Anterior vena cava (tissue), 1 donor: ENCODE data around the gene FOXRED1.

- PRO-cap = no peak
These were observed 6.4 kb downstream of the HYLS1 start for GRCh38 chr11:125893756-125894373.

GRCh38 chr11:126111501-126112316 is 49.0 kb upstream of the CDON start:
- PRO-cap = no peak

DNA sequence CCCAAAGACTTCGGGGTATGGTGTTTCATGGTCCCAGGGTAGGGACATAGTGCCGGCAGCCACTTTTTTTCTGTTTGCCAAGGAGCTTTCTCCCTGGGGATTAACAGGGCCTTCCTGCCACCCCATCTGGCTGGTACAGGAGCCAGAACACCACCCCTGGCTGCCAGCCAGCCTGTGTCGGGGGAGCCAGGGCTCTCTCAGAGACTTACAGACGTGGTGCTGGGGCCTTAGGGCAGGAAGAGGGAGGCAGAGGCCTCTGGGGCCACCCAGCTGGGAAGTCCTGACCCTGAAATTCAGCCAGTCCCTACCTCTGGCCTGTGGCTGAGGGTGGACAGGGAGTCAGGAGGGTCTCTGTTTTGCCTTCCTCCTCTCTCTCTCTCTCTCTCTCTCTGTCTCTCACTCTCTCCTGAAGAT is 52.5 kb upstream of the CDON start:
- PRO-cap = no peak

GRCh38 chr11:126132155-126132719 is 69.6 kb upstream of the CDON start:
- PRO-cap = no peak

DNA sequence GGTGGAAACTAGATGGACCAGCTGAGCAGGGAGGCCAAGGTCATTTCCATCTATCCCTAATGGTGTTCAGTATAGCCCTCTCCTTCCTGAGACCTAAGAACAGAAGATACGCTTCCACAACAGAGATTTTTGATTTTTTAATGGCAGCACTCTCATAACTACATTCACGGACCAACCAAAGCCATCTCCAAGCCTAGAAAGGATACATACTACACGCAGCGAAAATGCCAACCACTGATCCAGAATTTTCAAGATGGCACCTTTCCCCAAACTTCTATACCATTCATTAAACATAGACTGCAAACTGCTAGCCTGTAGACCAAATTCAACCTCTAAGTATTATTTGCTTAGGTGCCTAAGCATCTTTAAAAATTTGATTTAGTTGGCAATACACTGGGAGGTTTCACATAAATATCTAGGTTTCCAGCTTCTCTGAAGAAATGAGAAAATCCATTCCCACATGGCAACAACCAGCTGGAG is 9.1 kb downstream of the RPUSD4 start:
- PRO-cap = no peak

DNA sequence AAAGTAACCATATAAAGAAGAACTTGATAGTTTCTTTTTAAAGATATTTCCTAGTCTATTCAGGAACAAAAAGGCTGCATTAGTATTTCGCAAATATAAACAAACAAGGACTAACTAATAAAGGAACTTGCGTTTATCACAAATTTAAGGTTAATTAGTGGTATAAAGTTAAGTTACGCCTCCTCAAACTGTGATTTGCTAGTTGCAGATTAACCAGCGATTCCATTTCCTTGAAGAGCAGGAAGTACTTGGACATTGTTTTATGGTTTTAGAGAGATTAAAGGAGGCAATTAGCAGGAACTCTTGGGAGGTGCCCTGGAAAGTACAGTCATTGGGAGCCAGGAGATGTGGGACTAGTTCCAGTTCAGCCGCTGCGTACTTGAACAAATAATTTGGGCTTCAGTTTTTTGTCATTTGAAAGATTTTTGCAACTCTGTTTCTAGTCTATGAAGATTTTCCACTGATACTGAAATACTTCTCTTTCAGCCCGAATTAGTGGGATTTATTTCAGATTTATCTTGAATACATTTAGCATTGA is 3.2 kb downstream of the FAM118B start:
- PRO-cap = no peak

GRCh38 chr11:126268739-126269770 is at the start of gene FOXRED1:
Gene FOXRED1 (plus strand): TSS chr11:126269154.
- PRO-cap = bidirectional peak, plus-strand start at chr11:126269070, minus-strand start at chr11:126268869

GRCh38 chr11:126355020-126355237 is 557 bp upstream of the ST3GAL4 start:
- PRO-cap = no peak

DNA sequence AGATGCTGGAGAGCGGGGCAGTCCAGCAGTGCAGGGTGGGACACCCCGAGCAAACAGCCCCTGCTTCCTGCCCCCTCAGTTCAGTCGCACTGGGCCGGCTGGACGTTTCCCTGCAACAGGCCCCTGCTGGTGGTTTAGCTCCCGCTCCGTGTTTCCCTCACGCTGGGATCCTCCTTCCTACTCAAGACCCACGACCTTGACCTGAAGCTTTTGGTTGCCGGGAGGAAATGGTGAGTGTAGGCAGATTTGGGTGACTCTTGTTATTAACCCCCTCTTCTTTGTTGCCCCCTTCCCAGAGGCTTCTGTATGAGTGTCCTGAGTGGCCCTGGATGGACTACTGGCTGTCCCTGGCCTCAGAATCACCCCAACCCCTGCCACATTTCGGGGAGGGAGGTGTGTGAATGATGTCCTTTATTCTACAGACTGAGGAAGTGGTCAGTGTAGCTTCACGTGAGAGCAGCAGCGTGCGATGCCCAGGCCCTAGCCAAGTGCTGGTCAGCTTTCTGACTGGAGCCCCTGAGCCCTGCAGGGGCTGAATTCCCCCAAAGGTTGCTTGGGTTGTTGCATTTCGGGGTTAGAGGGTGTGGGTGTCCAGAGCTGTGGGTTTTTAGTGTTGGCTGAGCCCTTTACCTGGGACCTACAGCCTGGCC is 2.8 kb downstream of the ST3GAL4 start:
- PRO-cap = no peak

DNA sequence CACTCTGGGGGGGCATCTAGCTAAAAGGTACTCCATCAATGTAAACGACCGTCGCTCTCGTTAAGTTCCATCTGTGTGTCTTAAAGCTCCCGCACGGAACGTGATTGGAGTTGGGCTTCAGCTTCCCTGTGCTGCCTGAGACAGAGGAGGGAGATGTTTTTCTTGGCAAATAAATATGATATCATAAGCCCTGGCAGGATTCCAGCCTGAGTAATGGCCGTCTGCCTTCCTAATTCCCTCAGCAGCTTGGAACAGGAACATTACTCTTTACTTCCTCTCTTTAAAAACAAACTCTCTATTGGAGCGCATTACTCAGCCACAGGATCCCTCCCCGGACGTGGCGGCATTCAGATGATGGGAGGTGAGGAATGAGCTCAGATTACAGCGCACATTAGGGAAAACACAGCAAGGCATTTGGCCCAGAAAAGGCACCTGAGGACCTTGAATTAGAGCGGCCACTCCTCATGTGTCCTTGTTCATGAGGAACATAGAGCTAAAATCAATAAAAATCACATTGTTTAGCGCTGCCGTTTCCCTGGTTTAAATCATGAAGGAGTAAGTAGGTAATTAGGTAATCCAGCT is 230.4 kb downstream of the ST3GAL4 start:
- PRO-cap = unidirectional peak, plus-strand start at position 350 of the sequence

DNA sequence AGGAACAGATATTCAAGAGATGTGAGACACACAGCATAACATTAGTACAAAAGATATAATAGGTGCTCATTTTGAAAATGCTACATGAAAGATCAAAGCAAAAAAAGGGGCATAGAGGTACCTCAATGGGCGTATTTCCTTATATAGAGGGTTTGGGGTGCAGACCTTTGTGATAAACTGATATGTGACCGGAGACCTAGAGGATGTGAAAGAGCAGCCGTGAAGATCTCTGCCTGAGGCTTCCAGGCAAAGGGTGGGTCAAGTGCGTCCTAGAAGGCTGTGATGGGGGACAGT is 551.4 kb downstream of the ETS1 start:
- PRO-cap = no peak

GRCh38 chr11:128095265-128096073 is 491.9 kb downstream of the ETS1 start:
- PRO-cap = no peak

DNA sequence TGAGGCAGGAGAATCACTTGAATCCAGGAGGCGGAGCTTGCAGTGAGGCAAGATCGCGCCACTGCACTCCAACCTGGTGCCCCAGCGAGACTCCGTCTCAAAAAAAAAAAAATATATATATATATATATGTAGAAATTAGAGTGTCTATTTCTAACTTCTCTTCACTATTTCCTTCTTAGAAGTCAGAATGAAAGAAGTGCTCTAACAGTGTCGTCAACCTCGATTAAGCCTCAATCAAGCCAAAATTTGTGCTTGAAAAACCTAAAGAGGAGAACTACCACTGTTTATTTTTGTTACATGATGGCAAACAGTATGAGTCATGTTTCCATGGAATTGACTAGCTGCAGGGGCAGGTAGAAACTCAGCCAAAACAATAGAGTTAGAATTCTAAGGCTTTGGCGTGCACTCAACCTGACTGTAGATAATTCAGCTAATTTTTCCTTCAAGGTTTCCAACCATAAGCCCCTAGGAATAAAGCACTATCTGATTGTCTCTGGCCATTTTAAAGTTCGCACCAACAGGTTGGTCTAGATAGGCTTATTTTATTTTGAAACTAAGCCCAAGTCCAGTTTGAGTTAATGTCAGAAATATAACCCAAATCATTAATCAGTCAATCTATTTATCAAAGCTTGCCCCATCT is 415.9 kb downstream of the ETS1 start:
- PRO-cap = no peak

GRCh38 chr11:128208022-128208324 is 379.4 kb downstream of the ETS1 start:
- PRO-cap = no peak

DNA sequence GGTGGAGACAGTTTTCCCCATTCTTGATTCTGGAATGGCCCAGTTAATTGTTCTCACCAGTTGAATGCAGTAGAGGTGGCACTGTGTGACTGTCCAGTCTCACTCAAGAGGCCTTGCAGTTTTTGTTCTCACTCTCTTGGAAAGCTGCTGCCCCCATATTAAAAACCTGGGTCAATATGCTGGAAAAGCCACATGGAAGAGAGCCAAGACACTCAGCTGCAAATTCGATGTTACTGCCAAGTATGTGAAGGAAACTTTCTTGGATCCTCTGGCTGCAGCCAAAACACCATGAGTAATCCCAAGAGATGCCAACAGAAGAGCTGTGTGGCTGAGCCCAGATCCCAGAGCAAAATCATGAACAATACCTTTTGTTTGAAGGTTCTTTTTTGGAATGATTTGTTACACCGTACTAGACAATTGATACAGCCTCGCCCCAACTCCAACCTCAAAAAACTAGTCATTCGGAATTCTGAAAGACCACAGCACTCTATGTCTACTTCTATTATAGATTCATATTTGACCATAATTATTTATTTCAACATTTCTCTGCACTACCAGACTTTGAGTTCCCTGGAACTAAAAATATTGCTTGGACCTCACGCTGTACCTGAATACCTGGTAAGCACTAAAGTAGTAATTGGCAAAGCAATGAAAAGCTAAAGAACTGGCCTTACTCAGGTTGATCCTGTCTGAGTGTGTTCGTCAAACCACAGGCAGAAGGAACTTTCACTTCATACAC is 378.9 kb downstream of the ETS1 start:
- PRO-cap = no peak

GRCh38 chr11:128210441-128211035 is 376.8 kb downstream of the ETS1 start:
- PRO-cap = no peak

- PRO-cap = no peak
These were observed 296.5 kb downstream of the ETS1 start for GRCh38 chr11:128290887-128291254.

- PRO-cap = no peak
These were observed 138.9 kb downstream of the ETS1 start for GRCh38 chr11:128448169-128449127.

DNA sequence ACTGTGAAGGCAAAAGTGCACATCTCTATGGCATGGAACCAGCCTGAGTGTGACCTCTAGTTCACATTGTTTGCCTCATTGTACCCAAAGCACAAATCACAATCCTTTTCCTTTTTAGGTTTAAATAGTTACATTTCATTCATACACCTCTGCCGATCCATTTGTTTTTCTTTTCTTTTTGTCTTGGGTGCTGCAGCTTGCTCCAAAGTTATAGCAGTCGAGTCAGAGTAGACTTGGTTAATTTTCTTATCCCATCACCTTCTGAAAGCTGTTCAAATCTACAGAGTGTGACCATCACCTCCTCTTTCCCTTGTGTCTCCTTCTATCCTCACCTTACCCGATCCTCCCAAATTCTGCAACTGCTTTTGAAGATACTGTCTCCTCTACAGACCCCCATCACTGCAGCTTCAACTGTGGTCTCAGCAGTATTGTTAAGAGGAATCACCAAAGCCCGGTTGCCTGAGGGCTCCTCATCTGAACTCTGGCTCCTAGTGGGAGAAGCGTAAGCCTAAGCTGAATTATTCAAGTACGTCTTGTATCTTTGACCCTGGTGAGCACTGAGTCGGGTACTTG is 130.2 kb downstream of the ETS1 start:
- PRO-cap = no peak

DNA sequence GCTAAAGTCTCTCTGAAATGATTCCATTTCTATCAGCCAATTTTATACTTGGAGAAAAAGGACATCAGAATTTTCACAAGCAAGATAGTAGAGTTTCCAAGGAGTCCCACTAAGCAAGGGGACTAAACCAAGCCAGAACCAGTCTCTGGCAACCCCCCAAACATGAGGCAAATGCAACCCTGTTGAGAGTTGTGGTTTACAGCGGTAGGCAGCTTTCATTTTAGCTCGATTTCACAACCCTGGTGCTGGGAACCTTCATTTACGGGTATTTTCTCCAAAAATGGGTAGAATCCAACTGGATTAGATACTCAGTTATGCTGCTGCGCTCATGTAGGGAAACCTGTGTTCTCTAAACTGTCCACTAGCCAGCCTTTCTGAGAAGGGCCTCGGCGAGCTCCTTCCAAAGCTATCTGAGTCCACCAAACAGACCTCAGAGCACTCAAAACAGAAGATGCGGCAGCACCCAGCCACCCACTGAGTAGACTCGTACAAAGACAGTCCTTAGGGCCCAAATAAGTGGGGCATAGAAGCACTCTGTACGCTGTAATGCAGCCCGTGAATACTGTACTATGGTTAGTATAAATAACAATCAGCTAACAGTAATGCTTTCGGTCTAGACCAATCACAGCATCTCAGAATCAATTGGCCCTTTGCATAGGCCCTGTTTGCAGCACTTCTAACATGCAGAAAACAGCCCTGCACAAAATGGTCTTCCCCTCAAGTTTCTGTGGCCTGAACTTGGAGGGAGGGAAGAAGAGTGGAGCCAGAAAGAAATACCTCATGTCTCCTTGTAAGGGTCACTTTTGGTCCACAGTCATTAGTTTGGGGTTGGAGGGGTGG is 104.7 kb downstream of the ETS1 start:
- PRO-cap = no peak